Skeletal muscle cell (primary cell): Measurements from ENCODE around the gene ACER3.

DNA sequence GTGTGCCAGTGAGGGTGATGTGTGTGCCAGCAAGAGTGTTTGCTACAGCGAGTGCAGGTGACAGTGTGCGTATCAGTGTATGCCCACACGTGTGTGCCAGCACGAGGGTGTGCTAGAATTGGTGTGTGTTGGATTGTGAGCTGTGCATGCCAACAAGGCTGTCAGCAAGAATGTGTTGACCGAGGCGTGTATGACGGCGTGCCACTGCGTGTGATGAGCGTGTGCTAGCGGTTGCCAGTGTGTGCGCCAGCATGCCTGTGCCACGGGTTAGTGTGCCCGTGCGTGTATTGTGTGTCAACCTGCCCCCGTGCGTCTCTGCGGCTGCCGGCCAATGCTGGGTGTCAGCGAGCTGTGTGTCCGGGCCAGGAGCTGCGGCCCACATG lies 469 bp downstream of the ARRB1 start:
- RRBS: no CpG with 5 or more reads among the region's 22 CpGs

DNA sequence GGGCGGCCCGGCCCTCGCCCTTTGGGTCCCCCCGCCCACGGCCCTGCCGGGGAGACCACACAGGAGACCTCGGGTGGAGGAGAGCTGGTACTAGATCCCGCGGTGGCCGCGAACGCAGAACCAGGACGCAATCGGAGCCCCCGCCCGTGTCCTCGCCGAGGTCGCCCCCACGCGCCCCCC lies 187 bp downstream of the ARRB1 start:
- RRBS: 3% methylated on average over 5 of the region's 21 CpGs

DNA sequence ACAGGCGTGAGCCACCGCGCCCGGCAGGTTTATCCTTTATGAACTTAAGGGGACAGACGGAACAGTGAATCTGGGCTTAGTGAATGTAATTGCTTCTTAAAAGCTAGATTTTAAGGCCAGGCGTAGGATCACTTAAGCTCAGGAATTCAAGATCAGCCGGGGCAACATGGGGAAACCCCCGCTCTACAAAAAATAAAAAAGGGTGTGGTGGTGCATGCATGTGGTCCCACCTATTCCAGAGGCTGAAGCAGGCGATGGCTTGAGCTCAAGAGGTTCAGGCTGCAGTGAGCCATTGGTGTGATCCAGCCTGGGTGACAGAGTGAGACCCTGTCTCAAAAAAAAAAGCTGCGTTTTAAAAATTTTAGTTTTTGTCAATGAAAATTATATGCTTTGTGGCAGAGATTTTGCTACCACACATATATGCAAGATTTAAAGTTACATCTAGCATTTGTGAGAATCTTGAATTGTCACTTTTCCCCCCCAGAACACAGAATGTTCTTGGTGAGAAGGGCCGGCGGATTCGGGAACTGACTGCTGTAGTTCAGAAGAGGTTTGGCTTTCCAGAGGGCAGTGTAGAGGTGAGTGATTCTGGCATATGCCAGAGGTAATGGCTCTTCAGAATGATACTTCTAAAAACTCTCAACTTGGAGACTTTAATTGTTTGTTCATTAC lies 2.0 kb downstream of the RPS3 start:
- RRBS: no CpG with 5 or more reads among the region's 13 CpGs

GRCh38 chr11:75476709-75477448 lies 43.9 kb upstream of the KLHL35 start:
- RRBS: 49% methylated on average over 2 of the region's 10 CpGs

- RRBS: no CpG with 5 or more reads among the region's 12 CpGs
Observed at GRCh38 chr11:75537090-75537727, 11.5 kb upstream of the GDPD5 start.

DNA sequence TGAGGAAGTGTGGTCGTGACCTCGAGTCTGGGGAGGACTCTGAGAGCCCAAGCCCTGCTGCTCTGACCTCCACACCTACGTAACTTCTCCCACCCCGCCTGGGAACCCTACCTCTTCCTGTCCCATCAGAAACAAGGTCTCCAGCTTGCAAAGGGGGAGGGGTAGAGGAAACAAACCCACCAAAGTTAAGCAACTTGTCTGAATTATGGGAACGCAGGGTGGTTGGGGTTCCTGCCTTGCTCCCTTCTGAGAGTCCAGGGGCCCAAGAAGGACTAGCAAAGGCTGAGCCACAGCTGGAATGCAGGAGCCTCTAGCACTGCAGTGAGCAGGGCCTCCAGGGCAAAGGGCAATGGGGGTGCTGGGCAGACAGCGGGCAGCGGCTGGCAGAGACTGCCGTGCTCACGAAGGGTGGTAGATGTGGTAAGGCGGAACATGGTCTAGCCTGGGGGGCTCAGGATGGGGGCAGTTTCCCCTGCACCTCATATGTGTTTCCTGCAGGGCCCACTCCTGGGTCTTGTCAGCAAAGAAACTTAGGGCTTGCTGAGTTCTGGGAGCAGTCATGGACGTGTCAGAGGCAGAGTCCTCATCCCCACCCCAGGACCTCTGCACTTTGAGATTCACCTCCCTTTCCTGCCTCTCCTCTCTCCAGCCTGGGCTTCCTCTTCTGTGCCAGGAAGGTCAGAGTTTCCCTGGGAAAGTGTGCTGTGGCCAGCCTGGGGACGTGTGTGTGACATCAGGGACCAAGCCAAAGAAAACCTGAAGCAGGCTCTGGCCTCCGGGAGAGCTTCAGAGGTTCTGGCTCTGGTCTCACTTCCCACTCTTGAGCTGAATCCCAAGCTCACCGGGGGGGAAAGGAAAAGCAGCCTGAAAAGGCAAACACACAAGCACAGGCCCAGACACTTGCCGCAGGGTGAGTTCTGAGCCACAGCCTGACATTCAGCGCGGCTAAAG lies 4.3 kb downstream of the MOGAT2 start:
- RRBS: 36% methylated on average over 2 of the region's 17 CpGs

DNA sequence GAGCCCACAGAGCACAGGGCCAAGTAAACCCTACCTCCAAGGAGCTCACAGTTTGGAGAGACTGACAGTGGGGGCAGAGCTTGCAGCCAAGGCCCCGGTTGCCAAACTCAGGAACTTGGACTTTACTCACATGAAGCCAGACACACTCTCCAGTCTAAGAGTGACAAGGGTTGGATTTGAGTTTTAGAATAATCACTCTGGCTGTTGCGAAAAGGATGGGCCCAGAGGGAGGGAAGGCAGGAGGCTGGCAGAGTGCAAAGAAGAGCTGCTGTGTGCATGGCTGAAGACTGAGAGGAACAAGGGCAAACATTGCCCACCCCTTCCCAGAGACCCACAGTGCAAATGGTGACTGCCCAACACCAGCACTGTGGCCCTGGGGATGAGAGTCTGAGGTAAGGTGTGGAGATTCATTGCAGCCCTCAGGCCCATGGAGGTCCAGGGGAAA lies 19.2 kb upstream of the UVRAG start:
- RRBS: no CpG with 5 or more reads among the region's 2 CpGs

GRCh38 chr11:76045934-76046690 lies 160.2 kb downstream of the WNT11 start:
- RRBS: no CpG with 5 or more reads among the region's 4 CpGs

DNA sequence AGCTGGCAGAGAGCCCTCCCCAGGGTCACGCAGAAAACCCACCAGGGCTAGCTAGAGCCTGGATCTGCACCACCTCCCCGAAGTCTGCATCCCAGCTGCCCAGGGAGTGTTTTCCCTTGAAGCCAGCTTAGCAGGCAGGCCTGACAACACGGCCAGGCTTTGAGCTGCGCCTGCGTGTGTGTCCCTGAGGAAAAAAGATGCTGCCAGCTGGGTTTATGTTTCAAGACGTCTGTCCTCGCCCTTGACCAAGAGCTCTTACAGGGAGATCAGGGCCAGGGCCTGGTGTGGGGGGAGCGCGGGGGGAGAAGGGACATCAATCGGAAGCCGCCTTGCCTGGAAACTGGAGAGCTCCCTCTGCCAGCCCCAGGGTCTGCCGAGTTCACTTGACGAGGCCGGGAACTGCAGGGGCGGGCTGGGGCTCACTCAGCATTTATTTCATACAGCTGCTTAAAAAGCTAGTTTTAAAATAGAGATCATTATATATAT lies 20.3 kb downstream of the WNT11 start:
- RRBS: no CpG with 5 or more reads among the region's 15 CpGs

- RRBS: no CpG with 5 or more reads among the region's 4 CpGs
Observed at GRCh38 chr11:76455191-76455841, 10.5 kb downstream of the EMSY start.

DNA sequence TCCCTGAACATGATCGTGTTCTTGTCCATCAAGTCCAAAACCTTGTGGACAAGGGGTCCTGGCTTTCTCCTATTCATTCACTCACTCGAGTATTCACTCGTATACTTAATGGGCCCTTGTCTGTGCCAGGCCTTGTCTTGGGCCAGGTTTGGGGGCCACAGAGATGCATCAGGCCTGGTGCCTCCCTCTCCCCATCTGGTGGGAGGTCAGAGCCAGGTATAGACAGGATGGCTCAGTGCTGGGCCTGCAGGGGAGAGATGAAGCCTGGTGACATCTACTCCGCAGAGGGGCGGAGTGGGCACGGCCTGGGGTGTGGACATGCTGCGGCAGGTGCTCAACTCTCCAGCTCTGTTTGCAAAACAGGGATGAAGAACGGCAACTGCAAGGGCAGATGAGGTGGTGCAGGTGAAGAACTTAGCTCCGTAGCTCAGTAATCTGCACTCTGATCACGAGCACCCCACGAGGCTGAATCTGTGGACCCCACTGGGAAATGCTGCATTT lies 78.6 kb downstream of the LRRC32 start:
- RRBS: no CpG with 5 or more reads among the region's 11 CpGs

- RRBS: no CpG with 5 or more reads among the region's 4 CpGs
Observed at GRCh38 chr11:76615917-76616360, 54.6 kb downstream of the LRRC32 start.

DNA sequence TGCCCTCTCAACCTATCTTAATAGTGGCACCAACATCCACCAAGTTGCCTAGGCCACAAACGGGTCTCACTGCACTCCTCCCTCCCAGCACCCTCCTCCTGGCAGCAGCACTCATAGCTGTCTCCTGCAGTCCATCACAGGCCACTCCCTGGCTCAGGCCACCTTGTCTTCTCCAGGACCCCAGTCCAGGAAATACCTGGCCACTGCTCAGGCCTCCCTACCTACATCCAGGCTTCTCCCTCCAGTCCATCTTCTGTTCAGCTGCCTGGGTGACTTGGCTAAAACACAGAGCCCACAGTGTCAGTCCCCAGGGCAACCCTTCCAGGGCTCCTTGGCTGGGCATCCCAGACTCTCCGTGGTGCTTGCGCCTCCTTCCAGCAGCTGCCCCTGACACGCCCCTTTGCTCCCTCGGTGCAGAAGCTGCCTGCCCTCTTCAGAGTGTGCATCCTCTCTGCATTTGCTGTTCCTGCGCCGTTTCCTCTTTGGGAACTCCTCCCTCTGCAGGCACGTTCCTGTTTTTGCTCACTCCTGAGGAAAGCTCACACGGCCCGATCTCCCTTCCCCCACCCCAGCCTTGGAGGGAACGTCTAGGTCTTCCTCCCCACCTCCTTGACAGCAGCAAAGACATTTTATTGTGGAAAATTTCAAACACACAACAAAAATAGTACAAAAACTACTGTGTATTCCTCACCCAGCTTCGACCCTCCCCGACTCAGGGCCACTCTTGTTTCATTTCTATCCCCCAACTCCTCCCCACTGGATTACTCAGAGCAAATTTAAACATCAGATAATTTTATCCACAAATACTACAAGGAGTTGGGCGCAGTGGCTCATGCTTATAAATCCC lies 40.4 kb downstream of the LRRC32 start:
- RRBS: no CpG with 5 or more reads among the region's 14 CpGs

GRCh38 chr11:76667845-76668352 lies 2.6 kb downstream of the LRRC32 start:
- RRBS: no CpG with 5 or more reads among the region's 10 CpGs

DNA sequence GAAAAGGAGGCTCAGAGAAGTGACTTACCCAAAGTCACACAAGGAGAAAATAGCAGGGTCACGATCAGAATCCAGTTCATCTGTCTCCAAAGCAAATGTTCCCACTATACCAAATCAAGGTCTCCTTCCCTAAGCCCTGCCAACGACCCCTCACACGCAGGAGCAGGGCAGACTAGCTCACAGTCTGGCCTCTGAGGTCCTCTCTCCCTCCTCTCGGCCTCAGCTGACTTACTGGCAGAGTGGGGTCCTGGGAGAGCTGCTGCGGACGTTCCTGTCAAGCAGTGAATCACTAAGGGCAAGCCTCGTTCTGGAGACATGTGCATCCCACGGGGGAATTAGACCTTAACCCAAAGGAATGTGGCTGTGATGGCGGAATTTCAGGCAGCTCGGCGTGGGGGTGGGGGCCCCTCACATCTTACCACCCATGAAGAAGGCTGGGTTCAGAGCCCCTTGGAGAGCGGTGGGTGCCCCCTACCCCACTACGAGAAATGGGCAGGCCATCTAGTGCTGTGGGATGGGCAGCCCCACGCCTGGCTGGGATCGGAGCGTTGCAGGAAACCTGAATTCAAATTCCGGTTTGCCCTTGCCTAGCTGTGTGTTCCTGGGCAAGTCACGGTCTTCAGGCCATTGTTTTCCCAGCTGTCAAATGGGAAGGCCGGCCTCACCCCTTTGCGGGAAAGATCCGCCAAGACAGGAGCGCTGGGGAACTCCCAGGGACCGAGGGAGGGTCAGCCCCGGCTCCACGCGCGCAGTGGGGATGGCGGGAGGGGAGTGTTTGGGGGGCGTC lies 620 bp downstream of the LRRC32 start:
- RRBS: 5% methylated on average over 6 of the region's 29 CpGs

DNA sequence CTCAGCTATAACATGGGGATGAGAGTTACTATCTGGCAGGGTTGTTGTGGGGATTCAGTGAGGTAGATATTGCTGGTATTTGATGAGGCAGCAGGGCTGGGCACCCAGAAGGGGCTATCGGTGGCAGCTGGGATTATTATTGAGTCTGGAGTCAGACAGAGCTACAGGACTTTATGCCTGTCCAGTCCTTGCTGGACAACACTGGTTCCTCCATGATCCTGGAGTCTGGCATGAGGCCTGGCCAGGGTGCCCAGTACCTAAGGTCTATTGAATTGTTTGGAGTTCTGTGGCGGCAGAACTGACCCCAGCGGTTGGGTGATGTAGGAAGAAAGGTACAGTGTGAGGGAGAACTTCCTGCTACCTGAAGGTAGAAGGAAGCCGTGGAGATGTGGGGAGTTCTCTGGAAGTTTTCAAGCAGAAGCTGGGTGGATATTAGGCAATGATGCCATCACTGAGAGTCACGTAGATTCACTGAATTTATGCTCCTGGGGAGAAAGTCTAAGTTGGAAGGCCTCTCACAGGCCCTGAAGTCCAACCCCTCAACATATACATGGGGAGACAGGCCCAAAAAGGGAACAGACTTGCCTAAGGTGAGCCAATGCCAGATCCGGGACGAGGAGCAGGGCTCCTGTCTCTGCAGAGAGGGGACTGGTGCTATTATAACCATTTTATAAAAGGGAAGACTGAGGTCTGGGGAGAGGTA lies 16.0 kb upstream of the TSKU start:
- RRBS: no CpG with 5 or more reads among the region's 7 CpGs

DNA sequence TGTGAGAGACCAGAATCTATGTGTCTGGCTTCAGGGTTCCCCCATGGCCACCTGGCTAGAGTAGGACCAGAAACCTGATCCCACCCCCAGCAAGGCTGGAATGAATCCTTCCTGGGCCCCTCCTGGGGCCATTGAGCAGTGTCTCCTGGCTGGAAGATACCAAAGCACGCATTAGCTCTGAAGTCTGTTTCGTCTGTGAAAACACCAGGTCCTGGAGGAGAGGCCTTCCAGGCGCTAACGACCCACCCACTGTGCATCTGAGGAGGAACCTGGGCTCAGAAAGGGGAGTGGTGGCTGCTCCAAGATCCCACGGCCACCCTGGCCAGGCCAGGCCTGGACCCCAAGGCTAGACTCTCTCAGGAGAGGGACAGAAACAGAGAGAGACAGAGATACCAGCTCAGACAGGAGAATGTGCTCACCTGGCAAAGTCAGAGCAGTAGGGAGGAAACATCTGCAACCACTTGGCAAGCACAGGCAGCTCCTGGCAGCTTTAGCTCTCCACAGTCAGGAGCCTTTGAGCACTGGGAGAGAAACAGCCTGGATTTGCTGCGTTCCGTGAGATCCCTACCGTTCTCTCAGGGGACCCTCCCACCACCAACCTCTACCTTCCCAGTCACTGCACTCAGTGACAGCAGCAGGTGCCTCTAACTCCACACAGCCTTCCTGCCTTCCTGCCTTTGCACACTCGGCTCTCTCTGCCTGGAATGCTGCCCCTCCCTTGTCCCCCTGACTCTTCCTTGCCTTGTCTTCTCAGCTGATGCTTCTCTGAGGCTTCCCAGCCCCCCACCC lies 15.3 kb upstream of the TSKU start:
- RRBS: no CpG with 5 or more reads among the region's 9 CpGs

- RRBS: no CpG with 5 or more reads among the region's 2 CpGs
Observed at GRCh38 chr11:76773888-76774483, 9.2 kb upstream of the TSKU start.

GRCh38 chr11:76860288-76861649 lies at the start of gene ACER3:
Gene ACER3 (plus strand): TSS chr11:76860918.
- RRBS: under 1% methylated on average over 38 of the region's 83 CpGs

- RRBS: no CpG with 5 or more reads among the region's 5 CpGs
Observed at GRCh38 chr11:76885796-76886467, 25.2 kb downstream of the ACER3 start.